Endodermal cell (in vitro differentiated cells): ENCODE results near the genes ADAD2, ATP2C2 and CRISPLD2.

DNA sequence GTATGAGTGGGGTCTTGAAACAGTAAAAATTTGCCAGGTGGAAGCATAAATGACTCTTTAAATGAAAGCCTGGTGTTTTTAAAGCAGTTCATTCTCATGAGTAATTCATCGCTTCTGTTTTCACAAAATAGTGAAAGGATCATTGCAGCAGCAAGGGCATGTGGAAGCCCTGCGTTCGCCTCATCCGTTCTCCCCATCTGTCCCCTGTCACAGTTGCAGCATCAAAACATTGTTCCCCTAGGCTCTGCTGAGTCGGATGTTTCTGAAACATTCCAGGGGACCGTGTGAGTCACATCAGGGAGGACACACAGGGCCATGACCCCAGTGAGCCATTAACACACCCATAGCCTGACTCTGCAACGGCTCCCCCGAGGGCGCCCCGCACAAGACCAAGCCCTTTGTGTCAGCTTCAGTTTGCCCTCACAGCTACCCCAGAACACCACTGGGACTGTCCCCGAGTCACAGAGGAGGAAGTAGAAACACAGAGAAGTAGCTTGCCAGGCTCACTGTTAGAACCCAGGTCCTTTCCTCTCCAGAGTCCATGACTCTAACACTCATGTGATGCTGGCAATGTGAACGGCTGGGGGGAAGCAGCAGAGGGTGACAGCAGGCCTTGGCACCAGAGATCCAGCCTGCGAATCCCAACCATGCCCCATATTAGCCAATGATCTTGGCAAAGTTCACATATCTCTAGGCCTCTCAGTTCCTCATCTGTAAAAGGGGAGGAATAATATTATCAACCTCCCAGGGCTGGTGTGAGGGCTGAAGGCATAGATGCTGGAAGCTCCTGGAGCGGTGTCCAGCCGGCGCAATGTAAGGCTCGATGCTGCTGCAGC, 63.2 kb upstream of the HSBP1 start:
- PRO-cap, result no peak

DNA sequence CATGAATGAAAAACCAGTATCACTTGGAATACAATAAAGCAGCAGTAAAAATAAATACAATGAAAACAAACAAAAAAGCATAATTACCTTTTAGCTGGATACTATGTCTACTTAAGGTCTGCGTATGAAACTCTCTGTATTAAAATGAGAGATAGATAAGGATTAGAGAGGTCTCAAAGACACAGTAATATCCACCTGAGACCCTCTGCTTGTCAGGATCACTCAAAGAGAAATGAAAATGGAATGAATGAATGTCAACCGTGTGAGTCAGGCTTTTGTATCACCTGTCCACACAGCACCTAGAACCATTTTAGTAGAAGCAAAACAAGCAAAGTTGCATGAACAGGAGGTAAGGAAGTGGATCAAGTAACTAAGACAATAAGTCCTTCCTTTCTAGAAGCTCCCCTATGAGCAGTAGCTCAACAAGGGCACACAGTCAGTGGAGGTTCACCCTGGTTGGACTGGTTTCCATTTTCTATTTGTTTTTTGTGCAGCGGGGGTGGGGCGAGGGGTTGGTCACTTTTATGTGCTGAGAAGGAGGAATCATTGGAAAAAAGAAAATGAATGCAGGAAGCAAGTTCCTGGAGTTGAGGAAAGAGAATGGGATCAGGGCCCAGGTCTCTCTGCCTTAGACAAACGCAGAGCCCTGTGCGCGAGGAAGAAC, 4.1 kb upstream of the HSBP1 start:
- PRO-cap, result no peak

- PRO-cap, result no peak
These were observed 3.4 kb upstream of the HSBP1 start for GRCh38 chr16:83804425-83804797.

GRCh38 chr16:83899259-83900323, 676 bp downstream of the MLYCD start:
- PRO-cap, result bidirectional peak, plus-strand start at chr16:83899382, minus-strand start at chr16:83899377

DNA sequence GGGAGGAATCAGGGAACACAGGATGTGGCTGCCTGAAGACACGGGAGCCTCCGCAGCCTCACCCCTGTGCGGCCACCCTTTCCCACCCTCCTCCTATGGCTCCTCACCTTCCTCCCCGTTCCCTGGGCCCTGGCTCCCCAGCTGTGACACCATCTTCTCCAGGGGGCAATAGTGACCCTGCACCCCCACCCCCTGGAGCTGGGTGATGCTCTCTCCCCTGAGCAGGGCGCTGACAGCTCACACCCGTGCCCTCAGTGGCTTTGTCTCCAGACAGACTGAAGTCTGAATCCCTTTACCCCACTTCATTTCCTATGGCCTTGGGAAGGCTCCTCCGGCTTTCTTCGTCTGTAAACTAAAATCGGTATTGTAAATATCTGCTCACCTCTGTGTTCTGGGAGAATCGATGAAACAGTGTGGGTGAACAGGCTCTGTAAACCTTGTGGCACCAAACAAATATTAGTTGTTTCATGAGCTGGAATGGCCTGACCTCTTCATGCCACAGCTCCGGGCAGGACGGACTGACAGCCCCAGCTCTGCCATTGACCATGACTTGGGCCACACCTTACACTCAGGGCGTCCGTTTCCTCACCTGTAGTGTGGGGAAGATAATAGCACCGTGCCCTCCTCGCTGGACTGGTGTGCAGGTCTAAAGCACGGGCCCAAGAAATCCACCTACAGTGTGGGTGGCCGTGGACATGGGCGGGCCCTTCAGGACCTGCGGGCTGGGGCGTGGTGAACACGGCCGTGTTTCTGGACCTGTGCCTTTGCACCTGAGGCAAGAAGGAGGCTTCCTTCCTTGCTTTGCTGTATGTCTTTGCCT, 6.3 kb upstream of the OSGIN1 start:
- PRO-cap, result no peak

- PRO-cap, result no peak
These were observed 33.9 kb downstream of the MBTPS1 start for GRCh38 chr16:84082688-84083359.

GRCh38 chr16:84096368-84097061, 20.2 kb downstream of the MBTPS1 start:
- PRO-cap, result no peak

GRCh38 chr16:84104838-84105037, 12.0 kb downstream of the MBTPS1 start:
- PRO-cap, result no peak

GRCh38 chr16:84190721-84191693, at the start of gene ADAD2:
TSS of gene ADAD2 (plus strand) at chr16:84191157.
- PRO-cap, result no peak

GRCh38 chr16:84283183-84283962, 11.3 kb upstream of the WFDC1 start:
- PRO-cap, result no peak

DNA sequence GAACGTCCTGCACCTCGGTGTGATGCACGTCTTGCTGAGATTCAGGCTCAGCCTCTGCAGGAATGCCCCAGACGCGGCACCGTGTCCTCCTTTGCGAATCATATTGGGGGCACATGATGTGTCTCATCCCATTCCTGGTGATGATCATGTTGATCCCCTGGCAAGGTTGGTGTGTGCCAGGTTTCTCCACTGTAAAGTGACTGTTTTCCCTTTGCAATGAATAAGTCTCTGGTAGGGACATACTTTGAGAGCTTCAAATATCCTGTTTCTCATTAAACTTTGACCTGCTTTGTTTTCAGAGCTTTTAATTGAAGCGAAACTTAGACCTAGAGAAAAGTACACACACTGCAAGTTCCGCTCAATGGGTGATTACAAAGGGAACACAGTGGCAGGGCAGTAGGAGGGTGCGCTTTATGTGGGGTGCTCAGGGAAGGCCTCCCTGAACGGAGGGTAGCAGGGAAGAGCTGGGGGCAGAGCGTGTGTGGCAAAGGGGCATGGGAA, 9.6 kb upstream of the ATP2C2 start:
- PRO-cap, result no peak

DNA sequence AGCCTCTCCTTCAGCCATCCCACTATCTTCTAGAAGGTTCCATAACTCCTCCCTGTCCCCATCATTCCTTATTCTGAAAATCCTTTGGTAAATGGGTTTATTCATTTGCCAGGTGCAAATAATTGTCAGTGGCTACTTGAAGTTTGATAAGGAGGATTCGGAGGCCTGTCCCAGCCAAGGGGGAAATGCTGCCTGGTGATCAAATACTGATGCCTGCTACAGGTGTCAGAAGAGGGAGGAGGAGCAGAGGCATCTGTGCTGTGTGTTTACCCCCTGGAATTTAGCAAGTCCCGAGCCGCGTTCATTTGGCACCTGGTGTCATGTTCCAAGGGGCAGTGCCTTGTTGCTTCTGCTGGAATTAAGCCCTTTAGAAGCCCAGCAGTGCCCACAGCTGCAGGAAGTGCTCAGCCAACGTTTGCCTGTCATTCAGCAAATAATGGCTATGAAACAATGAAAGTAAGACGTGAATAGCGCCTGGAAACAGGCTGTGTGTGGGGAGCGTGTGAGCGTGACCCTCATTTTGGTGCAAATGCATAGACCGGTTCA, 6.0 kb upstream of the ATP2C2 start:
- PRO-cap, result no peak

- PRO-cap, result bidirectional peak, plus-strand start at chr16:84368538, minus-strand start at chr16:84368408
These were observed at the start of gene ATP2C2 for GRCh38 chr16:84367760-84369078. TSS of gene ATP2C2 (plus strand) at chr16:84368538.

GRCh38 chr16:84506175-84506712, 1.8 kb upstream of the MEAK7 start:
- PRO-cap, result no peak

DNA sequence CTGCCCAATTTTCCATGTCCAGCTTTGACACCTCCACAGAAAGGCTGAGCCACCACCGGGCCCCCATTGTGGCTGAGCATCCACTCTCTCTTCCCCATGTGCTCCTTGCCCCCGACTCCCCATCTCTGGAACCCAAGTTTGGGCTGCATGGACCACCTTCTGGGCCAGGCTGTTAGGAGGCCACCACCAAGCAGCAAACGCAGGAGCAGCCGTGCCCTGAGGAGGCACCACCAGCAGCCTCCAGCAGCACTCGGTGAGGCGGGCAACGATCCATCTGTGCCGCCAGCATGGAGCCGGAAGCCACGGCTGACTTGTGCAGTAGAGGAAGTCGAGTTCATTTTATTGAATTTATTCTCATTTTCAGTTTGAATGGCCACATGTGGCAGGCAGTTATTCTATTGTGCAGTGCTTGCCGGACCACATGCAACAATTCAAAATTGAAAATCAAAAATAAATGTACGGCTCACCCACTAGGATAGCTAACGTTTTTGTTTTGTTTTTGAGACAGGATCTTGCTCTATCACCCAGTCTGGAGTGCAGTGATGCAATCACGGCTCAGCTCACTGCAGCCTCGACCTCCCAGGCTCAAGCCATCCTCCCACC, 2.9 kb upstream of the MEAK7 start:
- PRO-cap, result no peak

DNA sequence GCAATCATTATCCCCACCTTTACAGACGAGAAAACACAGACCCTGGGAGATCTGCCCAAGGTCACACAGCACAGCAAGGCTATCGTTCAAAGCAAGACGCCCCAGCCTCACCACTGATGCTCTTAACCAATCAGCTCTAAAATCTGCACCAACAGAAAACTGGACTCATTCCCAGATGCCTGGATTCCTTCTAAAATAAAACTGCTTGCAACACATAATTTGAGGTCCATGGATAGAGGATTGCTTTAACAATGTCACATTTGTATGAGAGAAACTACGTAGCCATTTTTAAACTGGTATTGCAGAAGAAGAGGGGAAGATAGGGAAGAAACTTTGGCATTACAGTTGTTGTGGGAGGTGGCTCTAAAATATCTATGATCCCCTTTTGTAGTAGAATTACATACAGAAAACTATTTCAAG, 6.8 kb downstream of the COTL1 start:
- PRO-cap, result no peak

GRCh38 chr16:84613554-84614710, 3.9 kb downstream of the COTL1 start:
- PRO-cap, result no peak

DNA sequence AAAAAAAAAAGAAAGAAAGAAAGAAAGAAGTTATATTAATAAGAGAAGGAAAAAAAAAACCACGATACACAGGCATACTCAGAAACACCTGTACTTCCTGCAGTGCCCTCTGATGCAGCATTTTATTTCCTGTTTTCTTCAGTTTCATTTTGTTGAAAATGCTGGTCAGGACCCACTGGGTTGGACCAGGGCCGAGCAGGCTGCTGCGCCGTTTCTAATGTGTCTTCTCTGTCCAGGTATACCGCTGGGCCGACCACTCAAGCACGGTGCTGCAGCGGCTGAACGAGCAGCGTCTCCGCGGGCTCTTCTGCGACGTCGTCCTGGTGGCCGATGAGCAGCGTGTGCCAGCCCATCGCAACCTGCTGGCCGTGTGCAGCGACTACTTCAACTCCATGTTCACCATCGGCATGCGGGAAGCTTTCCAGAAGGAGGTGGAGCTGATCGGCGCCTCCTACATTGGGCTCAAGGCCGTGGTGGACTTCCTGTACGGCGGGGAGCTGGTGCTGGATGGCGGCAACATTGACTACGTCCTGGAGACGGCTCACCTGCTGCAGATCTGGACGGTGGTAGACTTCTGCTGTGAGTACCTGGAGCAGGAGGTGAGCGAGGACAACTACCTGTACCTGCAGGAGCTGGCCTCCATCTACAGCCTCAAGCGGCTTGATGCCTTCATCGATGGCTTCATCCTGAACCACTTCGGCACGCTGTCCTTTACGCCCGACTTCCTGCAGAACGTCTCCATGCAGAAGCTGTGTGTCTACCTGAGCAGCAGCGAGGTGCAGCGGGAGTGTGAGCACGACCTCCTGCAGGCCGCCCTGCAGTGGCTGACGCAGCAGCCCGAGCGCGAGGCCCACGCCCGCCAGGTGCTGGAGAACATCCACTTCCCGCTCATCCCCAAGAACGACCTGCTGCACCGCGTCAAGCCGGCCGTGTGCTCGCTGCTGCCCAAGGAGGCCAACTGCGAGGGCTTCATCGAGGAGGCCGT, 8.6 kb downstream of the KLHL36 start:
- PRO-cap, result no peak

- PRO-cap, result no peak
These were observed 32.5 kb upstream of the CRISPLD2 start for GRCh38 chr16:84787207-84787804.

GRCh38 chr16:84819500-84820277, at the start of gene CRISPLD2:
TSS of gene CRISPLD2 (plus strand) at chr16:84819985.
- PRO-cap, result bidirectional peak, plus-strand start at chr16:84819985, minus-strand start at chr16:84819802